HTR-8/SVneo (cell line): ENCODE measurements around a stretch of chr17.

DNA sequence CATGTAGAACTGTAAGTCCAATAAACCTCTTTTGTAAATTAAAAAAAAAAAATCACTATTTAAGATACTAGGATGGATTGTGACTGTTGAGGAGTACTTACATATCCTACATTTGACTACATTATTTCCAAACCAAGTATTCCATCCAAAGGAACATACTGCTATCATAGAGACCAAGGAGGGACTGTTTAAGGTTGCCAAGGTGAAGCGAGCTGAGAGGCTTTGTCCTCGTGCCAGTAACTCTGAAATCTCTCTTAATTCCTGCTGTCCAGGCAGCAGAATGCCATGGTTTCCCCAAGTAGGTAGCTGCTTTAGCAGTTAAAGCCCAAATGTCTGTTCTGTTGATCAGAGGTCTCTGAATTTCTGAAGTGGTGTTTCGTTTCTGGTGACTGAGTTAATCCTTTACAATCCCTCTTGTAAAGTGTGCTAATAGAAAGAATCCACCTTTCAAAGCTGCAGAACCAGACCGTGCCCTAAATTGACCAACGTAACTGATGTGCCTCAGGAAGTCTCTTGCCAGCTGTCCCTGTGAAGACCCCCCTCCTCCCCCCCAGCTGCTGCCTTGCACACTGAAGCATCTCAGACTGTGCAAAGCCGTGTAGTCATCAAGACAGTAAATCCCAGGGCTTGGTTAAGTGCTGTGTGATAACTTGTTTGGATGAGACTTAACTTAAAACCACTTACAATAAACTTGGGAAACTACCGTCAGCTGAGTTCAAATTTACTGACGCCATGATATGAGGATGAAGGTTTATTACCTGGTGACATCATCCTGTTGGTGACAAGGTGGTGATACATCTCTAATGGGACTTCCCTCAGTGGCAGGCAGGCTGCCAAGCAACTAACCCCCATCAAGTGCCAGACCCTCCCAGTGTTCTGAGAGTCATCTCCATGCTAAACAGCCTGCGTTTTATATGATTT lies 20.8 kb downstream of the ST6GALNAC2 start:
- RRBS: no CpG with 5 or more reads among the region's 9 CpGs

DNA sequence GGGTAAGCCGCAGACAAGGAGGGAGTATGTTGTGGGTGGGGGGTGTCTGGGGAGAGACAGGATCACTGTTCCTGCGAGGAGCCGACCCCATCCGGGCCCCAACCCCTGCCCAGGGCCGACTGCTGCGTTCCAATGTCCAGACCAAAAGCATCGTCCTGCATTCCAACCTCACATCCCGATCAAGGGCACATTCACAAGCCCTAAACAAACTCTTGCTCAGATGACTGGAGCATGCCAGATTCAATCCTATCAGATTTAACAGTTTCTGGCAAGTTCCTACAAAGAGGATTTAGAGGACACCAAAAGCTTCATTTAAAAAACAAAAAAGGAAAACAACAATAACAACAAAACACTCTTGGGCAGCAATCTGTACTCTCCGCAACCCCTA lies 9.1 kb downstream of the MXRA7 start:
- RRBS: no CpG with 5 or more reads among the region's 9 CpGs

DNA sequence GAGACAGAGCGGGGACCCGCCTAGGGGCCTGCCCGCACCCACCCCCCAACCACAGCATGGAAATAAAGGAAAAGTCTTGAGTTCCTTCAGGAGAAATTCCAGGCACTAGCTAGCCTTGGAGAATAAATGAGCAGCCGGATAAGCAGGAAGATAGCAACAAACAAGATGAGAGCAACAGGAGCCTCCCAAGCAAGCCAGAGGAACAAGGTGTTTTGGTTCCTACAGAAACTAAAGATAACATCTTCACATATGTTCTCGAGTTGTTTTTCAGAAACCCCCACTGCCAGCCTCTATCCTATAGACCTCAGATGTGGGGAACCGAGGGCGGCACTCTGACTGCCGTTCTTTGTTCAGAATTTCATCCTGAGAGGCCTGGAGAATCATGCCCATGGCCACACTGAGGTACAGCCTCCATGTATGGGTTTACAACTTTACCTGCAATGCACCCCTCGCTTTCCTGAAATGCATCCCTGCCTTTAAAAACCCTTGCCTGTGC lies 129.1 kb downstream of the MGAT5B start:
- RRBS: no CpG with 5 or more reads among the region's 9 CpGs

GRCh38 chr17:77070247-77070687 lies 70.5 kb upstream of the SEC14L1 start:
- RRBS: no CpG with 5 or more reads among the region's 11 CpGs

DNA sequence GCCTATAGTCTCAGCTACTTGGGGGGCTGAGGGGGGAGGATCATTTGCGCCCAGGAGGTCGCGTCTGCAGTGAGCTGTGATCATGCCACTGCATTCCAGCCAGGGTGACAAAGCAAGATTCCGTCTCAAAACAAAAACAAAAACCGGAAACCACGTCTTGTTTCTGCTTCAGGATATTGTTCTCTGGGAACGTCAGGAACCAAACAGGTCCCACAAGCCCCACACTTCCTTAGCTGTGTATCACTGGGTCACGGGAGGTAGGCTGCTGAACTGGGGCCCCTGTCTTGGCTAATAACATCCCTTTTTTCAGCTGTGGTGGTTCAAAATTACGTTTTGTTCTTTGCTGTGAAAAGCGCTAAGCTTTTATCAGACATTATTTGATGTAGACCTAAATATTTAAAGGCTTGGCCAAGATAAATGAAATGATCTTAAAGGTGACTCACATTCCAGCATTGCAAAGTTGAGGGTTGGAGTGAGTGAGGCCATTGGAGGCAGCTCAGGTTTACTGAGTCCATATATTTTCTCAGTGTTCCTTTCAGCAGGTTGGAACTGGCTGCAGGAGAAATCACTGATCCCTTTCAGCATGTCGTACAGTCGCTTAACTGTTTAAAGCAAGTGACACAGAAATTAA lies 16.4 kb upstream of the SEC14L1 start:
- RRBS: no CpG with 5 or more reads among the region's 12 CpGs

DNA sequence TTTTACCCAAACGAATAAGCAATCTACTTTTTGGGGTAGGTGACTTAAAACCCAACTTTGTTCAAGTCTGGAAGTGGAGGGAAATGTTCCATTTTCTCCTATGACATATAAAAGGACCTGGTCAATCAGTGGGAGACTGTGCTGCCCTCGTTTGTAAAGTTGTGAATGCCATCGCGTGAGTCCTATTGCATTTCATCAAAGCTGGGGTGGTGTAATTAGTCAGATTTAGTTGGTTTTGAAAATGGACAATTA lies 10.3 kb downstream of the SEC14L1 start:
- RRBS: no CpG with 5 or more reads among the region's 4 CpGs

DNA sequence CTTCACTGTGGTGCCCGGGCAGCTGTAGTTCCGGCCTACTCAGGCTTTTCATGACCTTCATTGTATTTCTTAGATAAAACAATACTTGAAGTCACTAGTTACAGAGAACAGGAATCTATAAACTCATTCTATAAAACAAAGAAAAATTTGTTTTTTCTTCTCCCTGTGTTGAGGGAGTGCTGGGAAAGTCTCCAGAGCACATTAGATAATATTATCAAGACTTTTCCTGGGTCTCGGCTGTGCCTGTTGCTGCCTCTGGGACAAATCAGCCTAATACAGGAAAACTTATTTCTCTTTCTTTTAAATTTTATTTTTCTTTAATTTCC lies 34.7 kb downstream of the SEC14L1 start:
- RRBS: no CpG with 5 or more reads among the region's 3 CpGs

DNA sequence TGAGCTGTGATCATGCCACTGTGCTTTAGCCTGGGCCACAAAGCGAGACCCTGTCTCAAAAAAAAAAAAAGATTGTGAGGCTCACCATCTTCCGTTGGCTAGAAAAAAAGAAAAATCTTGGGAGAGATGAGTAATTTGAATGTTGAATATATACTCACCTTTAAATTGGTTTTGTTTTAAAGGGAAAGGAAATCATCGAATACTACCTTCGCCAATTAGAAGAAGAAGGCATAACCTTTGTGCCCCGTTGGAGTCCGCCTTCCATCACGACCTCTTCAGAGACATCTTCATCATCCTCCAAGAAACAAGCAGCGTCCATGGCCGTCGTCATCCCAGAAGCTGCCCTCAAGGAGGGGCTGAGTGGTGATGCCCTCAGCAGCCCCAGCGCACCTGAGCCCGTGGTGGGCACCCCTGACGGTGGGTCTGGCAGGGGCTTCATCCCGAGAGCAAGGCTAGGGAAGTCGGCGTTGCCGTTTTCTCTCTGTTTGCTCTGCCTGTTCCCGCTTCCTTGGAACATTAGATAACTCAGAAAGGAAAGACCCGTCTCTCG lies 53.8 kb downstream of the SEC14L1 start:
- RRBS: no CpG with 5 or more reads among the region's 20 CpGs

DNA sequence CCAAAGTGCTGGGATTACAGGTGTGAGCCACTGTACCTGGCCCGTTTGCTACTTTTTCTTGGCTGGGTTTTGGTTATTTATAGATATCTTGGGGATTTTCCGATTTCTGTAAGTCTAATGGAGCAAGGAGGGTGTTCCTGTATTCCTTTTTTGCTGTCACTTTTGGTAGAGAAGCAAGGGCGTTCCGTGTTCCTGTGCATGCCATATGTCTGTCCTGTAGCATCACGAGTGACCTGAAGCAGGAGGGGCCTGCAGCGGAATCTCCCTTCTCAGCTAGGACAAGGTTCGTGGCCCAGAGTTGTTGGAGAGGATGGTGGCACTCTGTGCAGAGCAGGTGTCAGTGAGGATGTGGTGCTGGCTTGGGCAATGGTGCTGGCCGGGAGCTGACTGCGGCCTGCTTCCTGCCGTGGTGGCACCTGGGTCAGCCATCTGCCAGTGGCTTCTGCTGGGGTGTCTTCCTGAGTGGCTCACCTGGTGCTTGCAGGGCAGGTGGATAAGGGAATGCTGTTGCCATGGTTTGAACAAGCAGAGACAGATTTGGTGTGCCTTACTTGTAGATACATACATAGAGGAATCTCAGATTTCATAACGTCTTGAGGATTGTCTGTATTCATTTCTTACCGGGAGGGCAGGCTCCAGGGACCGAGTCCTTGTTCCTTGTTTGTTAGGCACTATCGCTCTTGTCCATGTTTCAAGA lies 69.5 kb downstream of the SEC14L1 start:
- RRBS: no CpG with 5 or more reads among the region's 14 CpGs

DNA sequence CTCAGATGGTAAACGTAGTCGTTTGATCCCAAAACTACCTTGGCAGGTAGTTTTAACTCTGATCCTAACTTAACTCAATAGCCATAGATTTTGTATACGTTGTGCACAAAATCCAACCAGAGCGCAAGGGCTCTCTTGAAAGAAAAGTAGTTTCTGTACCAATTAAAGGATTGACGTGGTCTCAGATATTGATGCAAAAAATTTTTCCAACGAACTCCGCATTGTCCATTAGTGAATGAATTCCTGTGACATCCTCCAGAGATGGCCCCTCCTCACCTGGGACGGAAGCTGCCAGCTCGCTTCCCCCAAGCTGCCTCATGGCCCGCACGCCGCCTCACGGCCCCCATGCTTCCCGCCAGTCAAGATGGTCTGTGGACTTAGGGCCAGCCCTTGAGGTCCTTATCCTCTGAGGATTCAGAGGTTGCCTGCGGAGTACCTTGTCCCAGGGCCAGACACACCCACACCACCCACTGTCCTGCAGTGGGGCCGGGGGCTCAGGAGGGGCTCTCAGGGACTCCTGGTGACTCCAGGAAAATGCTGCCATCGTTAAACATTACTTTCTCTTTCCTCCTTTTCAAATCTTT lies 67.1 kb upstream of the SEPTIN9 start:
- RRBS: no CpG with 5 or more reads among the region's 17 CpGs

DNA sequence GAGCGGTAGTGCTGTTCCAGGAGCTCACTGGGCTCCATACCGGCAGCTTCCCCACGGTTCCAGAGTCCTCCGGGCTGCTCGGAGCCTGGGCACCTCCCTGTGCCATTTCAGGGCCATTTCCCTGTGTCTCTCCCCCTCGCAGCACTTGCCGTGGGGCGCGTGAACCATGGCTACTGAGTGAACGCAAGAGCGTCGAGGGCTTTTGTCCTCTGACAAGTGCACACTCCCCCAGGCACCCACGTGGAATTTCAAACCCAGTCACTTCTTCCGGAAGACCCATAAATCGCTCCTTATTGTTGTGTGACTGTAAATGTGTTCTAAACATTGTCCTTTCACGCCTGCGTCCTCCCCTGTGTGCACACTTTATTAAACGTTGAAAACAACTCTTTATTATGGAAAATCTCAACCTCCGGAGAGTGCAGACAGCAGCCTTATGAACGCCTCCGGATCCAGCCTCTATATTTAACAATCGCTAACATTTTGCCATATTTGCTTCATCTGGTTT lies 38.8 kb upstream of the SEPTIN9 start:
- RRBS: no CpG with 5 or more reads among the region's 22 CpGs

GRCh38 chr17:77327546-77328114 lies 46.3 kb downstream of the SEPTIN9 start:
- RRBS: no CpG with 5 or more reads among the region's 20 CpGs

DNA sequence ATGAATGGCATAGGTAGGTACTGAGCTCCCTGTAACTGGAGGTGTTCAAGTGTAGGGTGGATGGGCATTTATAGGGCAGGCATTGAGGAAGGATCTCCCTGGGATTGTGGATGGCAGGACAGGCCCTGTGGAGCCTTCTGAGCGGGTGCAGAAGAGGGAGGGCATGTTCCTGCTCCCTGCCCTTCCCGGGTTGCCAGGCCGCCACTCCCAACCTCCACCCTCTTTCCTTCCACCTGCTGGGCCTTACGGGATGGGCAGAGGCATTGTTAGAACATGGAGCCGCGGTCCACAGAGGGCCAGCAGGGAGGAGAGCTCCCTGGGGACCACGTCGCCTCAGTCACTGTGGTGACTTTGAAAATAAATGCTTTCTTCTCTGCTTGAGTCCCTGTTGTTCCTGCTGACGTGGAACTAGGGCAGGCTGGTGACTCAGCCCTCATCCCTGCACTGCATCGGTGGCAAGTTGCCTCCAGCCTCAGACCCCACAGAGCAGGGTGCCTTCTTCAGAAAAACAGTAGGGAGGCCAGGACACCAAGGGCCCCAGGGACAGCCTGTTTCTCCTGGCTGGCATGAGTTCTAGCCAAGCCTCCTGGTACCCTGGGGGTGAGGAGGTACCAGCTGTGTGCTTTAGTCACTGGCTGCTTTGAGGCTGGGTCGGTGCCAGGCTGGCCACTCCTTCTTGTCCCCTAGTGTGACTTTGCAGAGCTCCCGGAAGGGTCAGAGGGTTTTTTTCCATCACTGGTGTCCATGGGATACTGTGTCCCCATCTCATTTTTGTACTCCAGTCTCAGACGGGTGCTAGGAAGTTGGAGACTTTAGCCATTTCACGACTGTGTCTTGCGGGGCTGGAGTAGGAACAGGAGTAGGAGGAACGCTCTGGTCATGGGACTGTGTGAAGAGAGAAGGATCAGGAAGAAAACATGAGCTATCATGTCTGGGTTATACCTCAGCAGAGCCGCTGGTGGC lies 84.5 kb downstream of the SEPTIN9 start:
- RRBS: no CpG with 5 or more reads among the region's 17 CpGs

GRCh38 chr17:77379465-77380473 lies 98.5 kb downstream of the SEPTIN9 start:
- RRBS: 96% methylated on average over 2 of the region's 23 CpGs

DNA sequence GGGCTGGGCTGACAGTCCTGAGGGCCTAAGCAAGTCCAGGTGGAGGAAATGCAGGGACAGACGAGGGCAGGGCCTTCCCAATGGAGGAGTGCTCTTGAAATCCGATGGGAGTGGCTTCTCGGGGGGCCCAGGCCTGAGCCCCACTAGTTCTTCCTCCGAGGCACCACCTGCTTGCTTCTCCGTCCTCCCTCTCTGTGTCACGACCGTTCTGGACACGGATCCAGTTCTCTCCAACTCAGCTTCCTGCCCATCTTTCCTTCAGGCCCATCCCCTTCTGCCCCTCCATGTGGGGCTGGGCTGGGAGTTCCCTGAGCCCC lies 124.2 kb downstream of the SEPTIN9 start:
- RRBS: no CpG with 5 or more reads among the region's 8 CpGs

GRCh38 chr17:77419377-77419862 lies 138.1 kb downstream of the SEPTIN9 start:
- RRBS: 65% methylated on average over 10 of the region's 18 CpGs

GRCh38 chr17:77448987-77449599 lies 167.8 kb downstream of the SEPTIN9 start:
- RRBS: no CpG with 5 or more reads among the region's 12 CpGs

- RRBS: 94% methylated on average over 3 of the region's 22 CpGs
Observed at GRCh38 chr17:77454561-77455334, 173.4 kb downstream of the SEPTIN9 start.

GRCh38 chr17:77610918-77611386 lies 329.7 kb downstream of the SEPTIN9 start:
- RRBS: no CpG with 5 or more reads among the region's 9 CpGs

DNA sequence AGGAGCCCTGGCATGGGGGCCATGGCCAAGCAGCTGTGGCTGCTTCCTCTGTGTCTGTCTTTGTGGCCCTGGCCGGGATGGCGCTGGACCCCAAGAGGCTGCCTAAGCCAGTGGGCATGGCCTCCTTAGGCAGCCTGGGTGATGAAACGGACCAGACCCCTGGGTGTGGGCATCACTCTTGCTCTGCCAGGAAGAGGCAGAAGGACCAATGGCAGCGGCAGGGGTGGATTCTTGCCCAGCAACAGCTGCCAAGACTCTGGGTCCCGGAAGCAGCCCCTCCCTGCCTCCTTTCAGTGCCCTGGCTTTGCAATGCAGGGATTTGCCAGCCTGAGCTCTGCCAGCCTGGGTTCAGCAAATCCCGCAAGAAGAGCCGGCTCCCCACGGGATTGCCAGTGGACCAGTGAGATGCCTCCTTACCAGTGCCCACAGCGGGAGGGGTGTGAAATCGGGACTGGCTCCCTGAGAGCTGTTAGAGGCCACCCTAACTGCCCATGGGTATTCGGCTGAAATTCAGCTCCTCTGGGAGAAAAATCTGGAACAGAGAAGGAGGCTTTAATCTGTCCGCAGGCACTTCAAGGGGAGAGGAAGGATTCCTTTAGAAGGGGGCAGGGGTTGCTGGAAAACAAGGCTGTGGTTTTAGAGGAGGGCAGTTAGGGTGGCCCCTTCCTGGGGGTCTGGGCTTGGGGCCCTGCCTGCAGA lies 179.4 kb upstream of the TNRC6C start:
- RRBS: 73% methylated on average over 4 of the region's 12 CpGs